OVCAR3 (cell line): ENCODE results near the gene RIPOR3.

GRCh38 chr20:50690776-50691896 lies at the start of gene RIPOR3:
RIPOR3 (minus strand) TSS chr20:50691542.
- RRBS = 84% methylated on average over 10 of the region's 49 CpGs

- RRBS = 100% methylated on average over 1 of the region's 14 CpGs
Observed at GRCh38 chr20:50707507-50707910, 16.2 kb upstream of the RIPOR3 start.

- RRBS = no CpG with 5 or more reads among the region's 4 CpGs
Observed at GRCh38 chr20:50984281-50984785, 25.7 kb downstream of the MOCS3 start.

DNA sequence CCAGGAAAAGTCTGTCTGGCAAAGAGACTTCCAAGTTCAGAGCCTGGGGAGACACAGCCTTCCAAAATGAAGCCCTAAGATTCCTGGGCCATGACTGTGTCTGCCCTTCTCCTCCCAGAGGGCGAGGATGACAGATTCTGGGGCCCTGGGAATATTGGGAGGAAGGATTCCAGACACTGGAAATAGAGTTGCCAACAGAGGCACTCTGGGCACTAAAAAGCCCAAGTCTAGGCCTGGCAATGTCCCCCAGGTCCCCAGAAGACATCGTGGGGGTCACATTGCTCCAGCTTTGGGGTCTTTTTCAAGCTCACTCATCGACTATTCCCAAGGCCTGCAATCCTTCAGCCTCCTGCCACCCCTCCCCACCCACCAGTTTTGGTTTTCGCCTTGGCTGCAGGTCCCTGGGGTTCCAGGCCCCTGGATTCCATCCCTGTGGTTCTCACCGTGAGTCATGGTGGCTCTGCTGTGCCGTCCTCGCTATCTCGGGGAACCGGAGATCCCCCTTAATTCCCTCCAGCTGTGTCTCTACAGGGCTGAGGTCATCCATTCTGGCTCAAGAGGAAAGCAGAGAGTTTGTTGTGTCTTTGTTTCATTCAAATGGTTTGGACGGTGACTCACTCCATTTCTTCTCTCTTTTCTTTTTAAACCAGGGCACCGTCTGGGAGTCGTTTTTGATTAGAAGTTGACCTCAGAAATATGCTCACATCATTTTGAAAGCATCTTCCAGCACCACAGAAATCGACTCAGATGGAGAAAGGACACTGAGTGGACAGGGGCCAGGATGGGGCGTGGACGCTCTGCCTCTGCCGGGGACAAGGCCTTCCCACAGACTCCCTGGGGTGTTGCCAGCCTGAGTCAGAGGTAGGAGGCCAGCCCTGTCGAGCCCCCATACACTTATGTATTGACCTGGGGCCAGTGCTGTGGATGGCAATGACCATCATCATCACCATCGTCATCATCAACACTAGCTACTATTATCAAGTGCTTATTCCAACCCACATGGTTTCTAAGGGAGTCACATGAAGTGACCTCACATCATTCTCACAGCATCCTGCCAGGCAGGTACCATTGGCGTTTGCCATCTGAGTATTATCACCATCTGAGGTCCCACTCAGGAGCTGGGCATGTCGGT lies 176.4 kb downstream of the NFATC2 start:
- RRBS = no CpG with 5 or more reads among the region's 20 CpGs

GRCh38 chr20:51388678-51389660 lies 153.6 kb downstream of the NFATC2 start:
- RRBS = no CpG with 5 or more reads among the region's 9 CpGs

- RRBS = no CpG with 5 or more reads among the region's 17 CpGs
Observed at GRCh38 chr20:51423661-51424560, 118.6 kb downstream of the NFATC2 start.

- RRBS = no CpG with 5 or more reads among the region's 4 CpGs
Observed at GRCh38 chr20:51433751-51434468, 108.6 kb downstream of the NFATC2 start.

- RRBS = no CpG with 5 or more reads among the region's 9 CpGs
Observed at GRCh38 chr20:51460752-51461338, 81.7 kb downstream of the NFATC2 start.

DNA sequence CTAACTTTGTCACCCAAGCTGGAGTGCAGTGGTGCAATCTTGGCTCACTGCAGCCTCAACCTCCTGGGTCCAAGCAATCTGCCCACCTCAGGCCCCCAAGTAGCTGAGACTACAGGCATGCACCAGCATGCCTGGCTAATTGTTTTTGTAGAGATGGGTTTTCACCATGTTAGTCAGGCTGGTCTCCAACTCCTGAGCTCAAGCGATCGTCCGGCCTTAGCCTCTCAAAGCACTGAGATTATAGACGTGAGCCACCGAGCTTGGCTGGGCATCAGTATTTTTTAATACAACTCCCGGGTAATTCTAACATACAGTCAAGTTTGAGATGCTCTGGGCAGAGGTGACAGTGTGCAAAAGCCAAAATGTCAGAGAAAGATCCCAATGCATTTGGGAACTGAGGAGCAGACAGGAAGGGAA lies 73.5 kb downstream of the NFATC2 start:
- RRBS = 100% methylated on average over 1 of the region's 6 CpGs

- RRBS = no CpG with 5 or more reads among the region's 13 CpGs
Observed at GRCh38 chr20:51480471-51481079, 61.9 kb downstream of the NFATC2 start.

DNA sequence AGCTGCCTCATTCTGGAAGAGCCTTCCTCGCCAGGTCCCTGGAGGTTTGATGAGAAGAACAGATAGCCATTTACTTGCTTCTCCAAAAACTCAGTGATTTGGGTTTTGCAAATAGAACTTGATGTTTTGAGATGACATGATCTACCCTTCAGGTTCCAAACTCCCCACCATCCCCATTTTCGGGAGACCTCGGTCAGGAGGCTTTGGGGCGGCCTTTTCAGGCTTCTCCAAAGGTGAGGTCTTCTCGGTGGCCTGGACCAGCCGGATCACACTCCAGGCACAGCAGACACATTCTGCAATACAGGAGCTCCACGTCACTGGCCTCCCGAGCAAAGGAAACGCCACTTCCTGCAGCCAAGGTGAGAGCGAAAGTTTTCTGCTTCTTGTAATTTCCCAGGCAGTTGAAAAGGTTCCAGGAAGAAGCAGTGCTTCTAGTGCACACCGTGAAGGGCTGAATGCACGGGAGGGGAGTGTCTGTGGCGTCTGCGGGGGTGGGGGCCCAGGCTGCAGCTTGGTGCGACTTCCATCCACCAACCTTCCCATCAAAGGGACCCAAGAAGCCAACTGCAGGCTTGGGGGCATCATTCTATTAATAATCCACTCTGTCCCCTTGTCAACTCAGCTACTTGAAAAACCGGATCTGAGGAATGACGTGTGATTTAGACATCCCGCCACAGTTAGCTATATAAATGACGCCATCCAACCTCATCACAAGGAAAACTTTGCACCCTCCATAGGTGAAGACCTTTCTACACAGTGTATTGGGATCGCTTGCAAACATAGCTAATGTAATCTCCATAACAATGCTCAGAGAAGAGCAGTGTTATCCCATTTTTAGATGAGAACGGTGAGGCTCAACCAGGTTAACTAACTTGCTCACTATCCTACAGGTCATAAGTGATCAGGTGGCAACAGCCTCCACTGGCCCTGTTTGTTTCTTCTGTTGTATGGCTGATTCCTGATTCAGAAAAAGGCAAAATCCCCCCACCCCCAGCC lies 61.1 kb downstream of the NFATC2 start:
- RRBS = no CpG with 5 or more reads among the region's 21 CpGs

- RRBS = no CpG with 5 or more reads among the region's 10 CpGs
Observed at GRCh38 chr20:51509683-51510173, 32.8 kb downstream of the NFATC2 start.

GRCh38 chr20:51583500-51584000 lies 41.0 kb upstream of the NFATC2 start:
- RRBS = no CpG with 5 or more reads among the region's 16 CpGs

DNA sequence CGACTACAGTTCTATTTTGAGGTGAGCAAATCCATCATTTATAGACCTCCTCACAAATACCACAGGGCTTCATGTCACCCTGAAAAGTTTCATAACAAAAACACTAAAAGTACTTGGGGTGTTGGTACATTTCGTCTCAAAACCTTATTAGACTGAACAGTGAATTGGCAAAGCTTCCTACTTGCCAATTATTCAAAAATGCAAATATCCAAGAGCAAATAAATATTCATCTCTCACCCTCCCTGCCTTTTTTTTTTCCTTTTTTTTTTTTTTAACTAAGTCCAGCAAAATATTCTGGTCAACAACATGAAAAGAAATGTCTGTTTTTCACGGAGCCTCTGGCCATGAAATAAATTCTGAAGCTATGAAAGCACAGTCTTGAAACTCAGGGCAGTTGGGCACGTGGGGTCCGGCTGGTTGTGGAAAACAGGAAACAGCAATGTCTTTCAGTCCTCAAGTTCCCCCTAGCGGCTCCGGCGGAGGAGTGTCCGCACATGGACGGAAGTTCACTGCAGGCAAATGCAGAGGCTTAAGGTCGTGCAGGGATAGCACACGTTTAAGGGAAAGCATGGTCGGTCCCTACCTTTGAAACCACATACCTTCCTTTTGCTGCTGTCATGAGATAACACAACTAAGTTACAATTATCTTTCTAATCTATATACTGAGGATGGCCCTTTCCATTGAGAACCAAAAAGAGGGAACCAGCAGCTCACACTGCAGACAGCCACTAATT lies 52.4 kb upstream of the NFATC2 start:
- RRBS = 0% methylated on average over 2 of the region's 13 CpGs

GRCh38 chr20:51735628-51736380 lies 32.4 kb downstream of the ATP9A start:
- RRBS = 85% methylated on average over 4 of the region's 8 CpGs

DNA sequence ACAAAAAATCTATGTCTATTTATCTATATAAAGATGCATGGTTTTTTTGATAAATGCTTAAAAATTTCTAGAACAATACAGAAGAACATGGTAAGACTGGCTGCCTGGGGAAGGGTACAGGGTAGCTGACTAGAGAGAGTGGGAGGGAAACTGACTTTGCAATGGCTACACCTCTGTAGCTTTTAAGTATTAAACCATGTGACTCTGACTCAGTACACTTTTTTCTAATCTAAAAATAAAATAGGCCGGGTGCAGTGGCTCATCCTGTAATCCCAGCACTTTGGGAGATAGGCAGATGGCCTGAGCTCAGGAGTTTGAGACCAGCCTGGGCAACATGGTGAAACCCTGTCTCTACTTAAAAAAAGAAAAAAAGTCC lies 18.6 kb downstream of the ATP9A start:
- RRBS = no CpG with 5 or more reads among the region's 1 CpG

GRCh38 chr20:51934346-51934748 lies 132.0 kb upstream of the SALL4 start:
- RRBS = no CpG with 5 or more reads among the region's 7 CpGs

DNA sequence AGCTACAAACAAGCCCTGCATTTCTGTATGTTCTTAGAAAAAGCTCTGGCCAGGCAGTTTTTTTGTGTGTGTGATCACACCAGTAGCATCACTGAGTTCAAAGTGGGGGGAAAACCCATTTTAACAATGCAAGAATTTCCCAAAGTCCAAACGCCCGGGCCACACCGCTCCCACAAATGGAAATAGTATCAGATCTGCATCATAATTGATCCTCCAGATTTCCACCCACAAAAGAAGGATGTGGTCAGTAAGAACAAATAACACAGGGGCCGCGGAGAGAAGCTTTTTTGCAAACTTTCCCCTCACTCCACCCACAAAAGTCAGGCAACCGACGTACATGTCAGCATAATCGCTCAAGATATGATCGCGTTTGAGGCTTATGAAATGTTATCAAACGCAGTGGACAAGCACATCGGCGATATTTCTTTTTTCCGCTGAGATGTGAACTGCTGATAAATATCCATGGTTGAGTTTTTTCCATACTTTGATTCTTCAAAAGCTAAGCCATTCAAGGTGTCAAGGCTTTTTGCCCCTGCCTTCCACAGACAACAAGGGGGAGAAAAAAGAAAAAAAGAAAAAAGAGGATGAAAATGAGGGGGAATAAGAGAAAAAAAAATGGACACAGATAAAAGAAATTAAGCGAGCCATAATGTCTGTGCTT lies 143.6 kb downstream of the ZFP64 start:
- RRBS = no CpG with 5 or more reads among the region's 15 CpGs

DNA sequence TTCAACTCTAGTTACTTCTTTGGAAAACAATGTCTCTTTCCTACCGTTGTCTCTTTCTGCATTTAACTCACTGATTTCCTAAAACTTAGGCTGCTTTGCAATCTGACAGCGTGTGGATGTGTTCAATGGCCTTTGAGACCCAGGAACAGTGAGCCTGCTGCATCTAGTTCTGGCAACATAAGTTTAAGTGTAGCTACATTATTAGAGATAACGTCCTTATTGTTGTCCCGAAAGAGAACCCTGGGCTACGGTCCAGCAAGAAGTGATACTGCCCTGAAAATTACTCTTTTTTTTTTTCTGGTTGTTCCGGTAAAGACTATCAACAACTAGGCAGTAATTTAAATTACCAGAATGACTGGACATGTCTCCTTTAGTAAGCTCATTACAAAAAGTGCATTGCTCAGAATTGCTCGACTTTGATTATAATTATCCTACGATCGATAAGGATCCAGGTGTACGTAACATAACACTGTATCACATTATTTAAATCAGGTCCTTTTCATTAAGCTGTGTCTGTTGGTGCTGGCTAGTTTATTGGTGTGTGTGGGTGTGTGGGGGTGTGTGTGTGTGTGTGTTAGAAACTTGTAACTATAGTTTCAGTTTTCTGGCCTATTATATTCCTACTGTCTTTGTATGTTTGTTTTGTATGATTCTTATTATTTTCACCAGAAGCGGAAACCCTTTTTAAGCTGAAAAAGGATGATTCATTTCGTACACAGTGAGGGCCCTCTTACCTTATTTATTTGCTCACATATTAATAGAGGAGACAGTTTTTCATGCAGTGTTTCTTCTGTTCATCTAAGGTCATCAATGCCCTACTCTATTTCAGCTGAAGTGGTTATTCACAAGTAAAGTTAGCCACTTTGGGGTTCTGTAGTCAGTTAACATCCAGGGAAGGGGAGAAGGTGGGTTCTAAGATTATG lies 3.1 kb downstream of the TSHZ2 start:
- RRBS = no CpG with 5 or more reads among the region's 12 CpGs

- RRBS = 100% methylated on average over 1 of the region's 12 CpGs
Observed at GRCh38 chr20:53576672-53577514, 16.7 kb downstream of the ZNF217 start.